Placental pericyte (primary cell): ENCODE measurements around a stretch of chr11.

- CAGE, long polyA plus RNA, result no peak
Observed at GRCh38 chr11:83069697-83070109, 2.0 kb downstream of the RAB30 start.

DNA sequence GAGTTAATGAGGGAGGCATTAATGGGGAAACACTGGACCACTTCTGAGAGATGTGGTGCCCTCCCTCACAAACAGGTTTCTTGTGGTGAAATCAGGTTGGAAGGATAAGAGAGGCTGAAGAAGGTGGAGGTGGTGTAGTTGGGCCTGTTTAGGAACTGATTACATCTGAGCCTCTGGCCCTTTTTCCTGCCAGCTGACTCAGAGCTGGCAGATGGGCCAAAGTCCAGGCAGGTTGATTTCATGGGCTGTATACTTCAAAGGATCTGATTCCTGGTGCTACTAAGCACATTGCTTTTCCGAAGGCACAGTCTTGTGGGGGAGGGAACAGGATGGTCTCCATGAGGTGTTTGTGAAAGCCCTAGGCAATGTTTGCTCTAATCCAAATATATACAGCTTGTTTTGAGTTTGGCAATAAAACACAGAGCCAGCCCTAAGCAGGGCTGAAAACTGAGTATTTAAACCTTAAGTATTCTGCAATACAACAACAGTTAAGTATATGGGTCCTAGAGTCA, 21.1 kb upstream of the RAB30 start:
- CAGE, long polyA plus RNA, result no peak

DNA sequence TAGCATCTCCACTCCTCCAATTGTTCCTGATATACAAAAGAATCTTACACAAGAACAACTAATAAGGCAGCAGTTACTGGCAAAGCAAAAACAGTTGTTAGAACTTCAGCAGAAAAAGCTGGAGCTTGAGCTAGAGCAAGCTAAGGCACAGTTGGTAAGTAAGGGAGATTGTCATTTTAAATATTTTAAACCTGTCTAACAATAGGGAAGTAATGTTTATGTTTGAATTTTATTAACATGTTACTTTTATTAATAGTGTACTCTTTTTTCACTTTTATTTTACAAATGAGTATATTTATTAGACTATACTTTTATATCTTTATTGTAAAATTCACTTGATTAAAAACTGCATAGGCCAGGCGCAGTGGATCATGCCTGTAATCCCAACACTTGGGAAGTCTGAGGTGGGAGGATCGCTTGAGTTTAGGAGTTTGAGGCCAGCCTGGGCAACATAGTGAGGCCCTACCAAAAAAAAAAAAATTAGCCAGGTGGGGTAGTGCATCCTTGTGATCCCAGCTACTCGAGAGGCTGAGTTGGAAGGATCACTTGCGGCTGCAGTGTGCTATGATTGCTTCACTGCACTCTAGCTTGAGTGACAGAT, 7.4 kb downstream of the PCF11 start:
- CAGE, long polyA plus RNA, result no peak

GRCh38 chr11:83165655-83166742, 9.1 kb downstream of the PCF11 start:
- CAGE, long polyA plus RNA, result no peak

DNA sequence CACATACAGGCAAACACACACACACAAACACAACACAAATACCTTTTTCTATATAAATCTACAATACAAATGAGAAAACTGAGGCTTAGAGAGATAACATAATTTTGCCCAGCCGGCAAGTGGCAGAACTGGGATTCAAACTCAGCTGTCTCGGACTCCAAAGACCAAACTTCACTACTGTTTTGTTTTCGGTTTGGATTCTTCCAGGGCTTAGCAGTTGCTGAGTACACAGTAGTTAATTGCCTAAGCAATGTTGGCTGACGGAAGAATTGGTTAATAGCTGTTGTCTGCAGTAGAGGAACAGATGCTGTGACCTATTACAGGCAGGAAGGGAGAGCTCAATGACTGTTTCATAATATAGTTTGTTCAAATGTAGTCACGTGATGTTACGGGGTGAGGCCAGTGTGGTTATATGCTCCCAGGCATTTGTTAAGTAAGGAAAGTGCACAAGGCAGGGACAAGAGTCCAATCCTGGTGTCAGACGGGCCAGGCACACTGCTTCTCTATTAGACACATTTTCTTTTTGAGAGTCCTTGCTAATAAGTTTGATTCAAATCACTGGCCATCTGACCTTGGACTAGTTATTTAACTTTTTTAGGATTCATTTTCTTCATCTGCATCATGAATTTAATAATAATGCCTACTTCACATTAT, 222.6 kb upstream of the CCDC90B start:
- CAGE, long polyA plus RNA, result no peak

DNA sequence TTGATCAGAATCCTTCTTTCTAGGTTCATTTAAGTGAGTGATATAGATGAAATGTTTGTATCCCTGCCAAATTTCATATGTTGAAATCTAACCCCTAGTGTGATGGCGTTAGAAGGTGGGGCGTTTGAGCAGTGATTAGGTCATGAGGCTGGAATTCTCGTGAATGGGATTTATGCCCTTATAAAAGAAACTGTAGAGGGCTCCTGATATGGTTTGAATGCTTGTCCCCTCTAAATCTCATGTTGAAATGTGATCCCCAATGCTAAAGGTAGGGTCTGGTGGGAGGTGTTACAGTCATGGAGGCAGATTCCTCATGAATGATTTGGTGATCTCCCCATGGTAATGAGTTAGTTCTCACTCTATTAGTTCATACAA, 968.9 kb downstream of the DLG2 start:
- CAGE, long polyA plus RNA, result no peak

DNA sequence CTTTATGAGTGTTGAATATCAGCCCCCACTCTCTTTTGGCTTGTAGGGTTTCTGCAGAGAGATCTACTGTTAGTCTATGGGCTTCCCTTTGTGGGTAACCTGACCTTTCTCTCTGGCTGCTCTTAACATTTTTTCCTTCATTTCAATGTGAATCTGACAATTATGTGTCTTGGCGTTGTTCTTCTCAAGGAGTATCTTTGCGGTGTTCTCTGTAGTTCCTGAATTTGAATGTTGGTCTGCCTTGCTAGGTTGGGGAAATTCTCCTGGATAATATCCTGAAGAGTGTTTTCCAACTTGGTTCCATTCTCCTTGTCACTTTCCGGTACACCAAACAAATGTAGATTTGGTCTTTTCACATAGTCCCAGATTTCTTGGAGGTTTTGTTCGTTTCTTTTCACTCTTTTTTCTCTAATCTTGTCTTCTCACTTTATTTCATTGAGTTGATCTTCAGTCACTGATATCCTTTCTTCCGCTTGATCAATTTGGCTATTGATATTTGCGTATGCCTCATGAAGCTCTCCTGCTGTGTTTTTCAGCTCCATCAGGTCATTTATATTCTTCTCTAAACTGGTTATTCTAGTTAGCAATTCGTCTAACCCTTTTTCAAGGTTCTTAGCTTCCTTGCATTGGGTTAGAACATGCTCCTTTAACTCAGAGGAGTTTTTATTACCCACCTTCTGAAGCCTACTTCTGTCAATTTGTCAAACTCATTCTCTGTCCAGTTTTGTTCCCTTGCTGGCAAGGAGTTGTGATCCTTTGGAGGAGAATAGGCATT, 79.7 kb downstream of the DLG2 start:
- CAGE, long polyA plus RNA, result no peak

DNA sequence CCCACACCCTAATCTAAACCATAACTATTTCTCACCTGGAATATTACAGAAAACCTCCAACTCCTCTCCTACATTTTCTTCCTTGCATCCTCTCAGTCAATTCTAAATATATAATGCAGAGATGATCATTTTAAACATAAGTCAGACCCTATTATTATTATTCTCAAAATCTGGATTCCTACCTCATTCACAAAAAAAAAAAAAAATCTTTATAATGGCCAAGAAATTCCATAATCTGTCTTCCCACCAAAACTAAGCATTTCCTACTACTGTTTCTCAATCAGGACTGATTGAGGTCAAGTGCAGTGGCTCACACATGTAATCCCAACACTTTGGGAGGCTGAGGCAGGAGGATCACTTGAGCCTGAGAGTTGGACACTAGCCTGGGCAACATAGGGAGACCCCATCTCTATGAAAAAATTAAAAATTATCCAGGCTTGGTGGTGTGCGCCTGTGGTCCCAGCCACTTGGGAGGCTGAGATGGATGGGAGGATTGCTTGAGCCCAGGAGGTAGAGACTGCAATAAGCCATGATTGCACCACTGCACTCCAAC, 52.1 kb downstream of the DLG2 start:
- CAGE, long polyA plus RNA, result no peak

DNA sequence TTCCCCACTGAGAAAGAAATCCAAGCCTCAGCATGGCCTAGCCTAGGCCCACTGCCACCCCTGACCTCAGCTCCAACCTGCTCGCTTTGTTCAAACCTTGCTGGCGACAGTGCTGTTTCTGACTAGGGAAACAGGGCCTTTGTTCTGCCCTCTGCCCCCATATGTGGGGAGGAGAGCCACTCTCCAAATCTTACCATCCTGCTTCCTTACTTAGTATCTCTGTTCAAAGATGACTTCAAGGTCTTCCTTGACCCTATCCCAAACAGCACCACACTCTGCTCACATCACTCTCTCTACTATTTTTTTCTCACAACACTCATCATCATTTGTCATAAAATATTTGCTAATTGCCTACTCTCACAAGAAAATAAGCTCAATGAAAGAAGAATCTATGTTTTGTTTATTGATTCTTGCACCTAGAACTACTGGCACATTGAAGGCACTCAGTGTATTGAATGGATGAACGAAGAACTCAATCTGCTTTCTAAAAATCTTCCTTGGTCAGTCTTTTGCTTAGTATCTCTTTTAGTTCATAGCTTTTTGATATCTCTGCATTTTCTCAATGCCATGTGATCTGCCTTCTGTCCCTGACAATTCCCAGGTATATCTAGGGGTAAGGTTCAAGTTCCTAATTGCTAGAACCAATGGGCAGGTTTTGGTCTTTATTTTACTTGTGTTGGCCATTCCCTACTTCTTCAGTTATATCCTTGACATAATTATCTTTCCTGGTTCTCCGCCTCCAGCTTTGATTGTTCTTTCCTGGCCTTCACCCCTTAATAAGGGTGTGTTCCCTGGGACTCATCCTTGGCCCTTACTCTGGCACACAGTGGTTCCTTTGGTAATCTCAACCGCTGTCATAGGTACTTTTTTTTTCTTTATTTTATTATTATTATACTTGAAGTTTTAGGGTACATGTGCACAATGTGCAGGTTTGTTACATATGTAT, 96.2 kb downstream of the CCDC83 start:
- CAGE, long polyA plus RNA, result no peak

- CAGE, long polyA plus RNA, result no peak
Observed at GRCh38 chr11:85970719-85971597, 97.9 kb downstream of the PICALM start.

GRCh38 chr11:85978251-85978949, 90.5 kb downstream of the PICALM start:
- CAGE, long polyA plus RNA, result no peak

GRCh38 chr11:85979984-85980600, 88.8 kb downstream of the PICALM start:
- CAGE, long polyA plus RNA, result no peak

DNA sequence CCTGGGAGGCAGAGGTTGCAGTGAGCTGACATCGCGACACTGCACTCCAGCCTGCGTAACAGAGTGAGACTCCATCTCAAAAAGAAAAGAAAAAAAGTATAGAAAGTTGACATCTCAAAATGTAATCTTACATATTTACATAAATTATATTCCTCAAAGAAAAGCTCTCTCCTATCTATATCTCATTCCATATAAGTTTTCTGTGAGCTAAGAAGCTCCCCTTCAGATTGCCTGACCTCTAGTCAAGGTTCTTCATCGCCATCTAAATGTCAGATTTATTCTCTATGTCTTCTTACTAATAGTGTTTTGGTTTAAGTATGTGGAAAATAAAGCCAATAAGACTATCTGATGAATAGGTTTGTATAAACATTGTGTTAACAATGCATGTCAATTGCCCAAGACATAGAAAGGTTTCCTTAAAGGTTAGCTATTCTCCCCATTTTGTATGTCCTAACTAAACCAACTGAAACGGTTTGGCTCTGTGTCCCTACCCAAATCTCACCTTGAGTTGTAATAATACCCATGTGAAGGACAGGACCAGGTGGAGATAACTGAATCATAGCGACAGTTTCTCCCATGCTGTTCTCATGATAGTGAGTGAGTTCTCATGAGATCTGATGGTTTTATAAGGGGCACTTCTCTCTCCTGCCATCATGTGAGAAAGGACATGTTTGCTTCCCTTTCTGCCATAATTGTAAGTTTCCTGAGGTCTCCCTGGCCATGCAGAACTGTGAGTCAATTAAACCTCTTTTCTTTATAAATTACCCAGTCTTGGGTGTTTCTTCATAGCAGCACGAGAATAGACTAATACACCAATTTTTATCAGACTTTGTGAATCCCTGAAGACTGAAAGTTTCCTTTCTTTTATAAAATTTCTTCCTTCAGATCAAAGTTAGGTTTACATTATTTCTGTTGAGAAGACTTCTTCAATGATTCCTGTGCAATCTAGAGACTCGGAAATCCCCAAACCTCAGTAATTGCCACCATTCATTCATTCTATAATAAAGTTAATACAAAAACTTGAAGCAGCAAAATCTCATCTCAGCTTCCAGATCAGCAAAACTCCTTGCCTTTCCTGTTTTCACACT, 17.0 kb downstream of the PICALM start:
- CAGE, long polyA plus RNA, result no peak

DNA sequence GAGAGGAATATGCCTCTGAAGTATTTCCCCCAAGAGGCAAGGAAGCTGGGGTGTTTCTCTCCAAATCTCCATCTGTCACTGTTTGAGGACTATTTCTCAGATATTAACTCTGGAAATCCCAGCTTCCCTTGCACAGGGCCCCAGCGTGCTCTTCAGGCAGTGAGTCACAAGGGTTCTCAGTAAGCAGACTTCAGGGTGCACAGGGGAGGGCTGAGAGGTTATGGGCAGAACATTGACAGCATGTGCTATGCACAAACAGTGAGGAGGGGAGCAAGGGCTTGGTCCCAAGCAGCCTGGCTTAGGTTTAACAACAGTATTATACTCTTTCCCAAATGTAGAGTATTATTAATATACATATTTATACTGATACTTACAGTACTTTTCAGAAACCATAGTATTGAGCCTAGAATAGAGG, 60.8 kb upstream of the EED start:
- CAGE, long polyA plus RNA, result no peak

GRCh38 chr11:86508436-86509117, 133.9 kb downstream of the CCDC81 start:
- CAGE, long polyA plus RNA, result no peak

DNA sequence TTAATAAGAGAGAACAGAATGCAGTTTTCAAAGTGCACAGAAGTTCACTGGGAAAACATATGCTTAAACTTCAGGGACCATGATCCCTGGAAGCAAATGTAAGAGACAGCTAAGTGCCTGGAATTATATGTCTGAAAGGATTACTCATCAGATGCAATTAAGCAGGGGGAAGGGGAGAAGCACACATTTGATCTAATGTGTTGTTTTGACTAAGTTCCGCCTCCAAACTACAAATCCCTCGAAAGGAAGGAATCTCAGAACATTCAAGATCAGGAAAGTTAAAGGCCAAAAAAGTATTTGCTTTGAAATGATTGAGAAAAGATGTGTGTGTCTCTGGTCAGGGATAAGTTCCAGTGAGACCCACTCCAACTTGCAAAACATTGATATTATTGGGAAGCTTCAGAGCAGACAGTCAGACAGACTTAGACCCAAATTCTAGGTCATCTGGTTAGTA, 150.0 kb downstream of the CCDC81 start:
- CAGE, long polyA plus RNA, result no peak

- CAGE, long polyA plus RNA, result no peak
Observed at GRCh38 chr11:86582685-86583049, 208.0 kb downstream of the CCDC81 start.

DNA sequence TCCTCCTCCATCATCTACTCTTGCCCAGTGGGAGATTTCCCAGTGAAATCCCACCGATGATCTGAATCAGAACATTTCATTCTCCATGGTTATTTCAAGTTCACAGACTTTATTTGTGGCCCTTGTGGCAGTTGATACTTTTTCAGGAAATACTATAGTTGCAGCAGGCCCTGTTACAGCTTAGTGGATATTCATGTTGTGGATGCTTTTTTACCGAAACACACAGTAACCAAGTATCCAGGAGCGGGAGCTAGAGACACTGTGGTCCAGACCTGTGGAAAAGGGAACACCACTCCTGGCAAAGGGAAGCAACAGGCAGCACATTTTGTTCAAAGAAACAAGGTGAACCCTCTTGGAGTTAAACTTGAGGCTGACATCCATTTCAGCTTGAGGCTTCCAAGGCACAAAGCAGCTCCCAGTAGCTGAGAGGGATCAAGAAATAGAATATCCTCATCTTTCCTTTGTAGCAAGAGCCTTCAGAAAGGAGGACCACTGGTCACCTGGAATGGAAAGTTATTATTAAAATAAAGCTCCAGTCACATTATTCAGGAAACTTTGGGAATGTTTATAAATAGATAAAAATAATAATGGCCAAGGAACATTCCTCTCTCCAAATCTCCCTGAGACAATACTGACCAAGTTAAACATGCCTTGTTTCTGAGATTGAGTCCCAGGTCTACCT, 33.5 kb downstream of the FZD4 start:
- CAGE, long polyA plus RNA, result no peak

- CAGE, long polyA plus RNA, result no peak
Observed at GRCh38 chr11:86941048-86941915, 13.9 kb downstream of the FZD4 start.

GRCh38 chr11:86979039-86979521, 23.9 kb upstream of the FZD4 start:
- CAGE, long polyA plus RNA, result no peak